ENCODE data around the genes ADCYAP1R1 and PPP1R17.

GRCh38 chr7:29463579-29464344 is 99.9 kb upstream of the PRR15 start:
- RRBS, result no CpG with 5 or more reads among the region's 4 CpGs

DNA sequence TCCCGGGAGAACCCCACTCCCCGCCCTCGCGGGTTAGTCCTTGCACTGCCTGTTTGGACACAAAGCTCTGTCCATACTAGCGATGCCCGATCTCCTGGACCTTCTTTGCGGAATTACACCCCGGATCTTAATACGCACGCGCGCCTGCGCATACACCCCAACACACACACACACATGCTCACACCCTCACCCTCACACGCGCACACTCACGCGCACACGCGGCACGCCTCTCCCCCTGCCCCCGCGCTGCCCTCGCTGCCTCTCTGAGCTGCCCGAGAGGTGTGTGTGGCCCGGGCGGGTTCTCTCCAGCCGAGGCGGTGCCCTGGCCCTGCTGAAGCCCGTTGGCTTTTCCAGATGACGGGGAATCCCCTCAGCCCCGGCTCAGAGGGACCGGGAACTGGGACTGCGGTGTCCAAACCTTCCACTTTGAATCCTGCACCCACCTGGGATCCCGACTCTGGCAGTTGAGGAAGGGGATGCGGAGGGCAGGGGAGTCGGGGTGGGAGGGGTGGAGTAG is 1.1 kb downstream of the MTURN start:
- RRBS, result 5% methylated on average over 9 of the region's 36 CpGs

GRCh38 chr7:30143782-30144181 is 9.0 kb downstream of the MTURN start:
- RRBS, result no CpG with 5 or more reads among the region's 1 CpG

DNA sequence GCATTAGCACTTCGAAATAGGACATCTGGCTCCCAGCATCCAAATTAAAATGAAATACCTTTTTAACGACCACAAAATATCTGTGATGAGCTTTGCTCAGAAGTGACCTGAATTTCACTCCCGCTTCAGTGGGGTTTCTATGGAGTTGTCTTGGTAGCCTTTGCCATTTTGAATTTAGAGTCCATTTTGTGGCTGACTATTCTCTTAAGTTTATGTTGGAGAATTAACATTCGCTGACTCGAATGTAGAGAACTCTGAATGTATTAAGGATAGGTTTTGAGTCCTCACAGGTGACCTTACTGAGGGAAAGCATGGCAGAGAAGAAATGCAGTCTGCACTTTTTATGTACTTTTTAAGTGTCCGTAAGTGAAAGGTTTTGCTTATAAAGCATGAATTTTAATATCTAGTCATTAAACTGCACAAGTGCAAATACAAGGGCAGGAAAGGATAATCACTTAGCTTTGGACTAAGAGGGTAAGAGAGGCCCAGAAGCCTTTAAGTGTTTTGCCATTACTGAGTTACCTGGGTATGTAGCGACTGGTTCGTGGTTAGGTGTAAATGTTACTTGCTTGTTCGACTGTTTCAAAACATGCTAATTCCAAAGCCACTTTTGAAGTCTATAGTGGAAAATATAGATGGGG is 23.0 kb downstream of the MTURN start:
- RRBS, result no CpG with 5 or more reads among the region's 9 CpGs

DNA sequence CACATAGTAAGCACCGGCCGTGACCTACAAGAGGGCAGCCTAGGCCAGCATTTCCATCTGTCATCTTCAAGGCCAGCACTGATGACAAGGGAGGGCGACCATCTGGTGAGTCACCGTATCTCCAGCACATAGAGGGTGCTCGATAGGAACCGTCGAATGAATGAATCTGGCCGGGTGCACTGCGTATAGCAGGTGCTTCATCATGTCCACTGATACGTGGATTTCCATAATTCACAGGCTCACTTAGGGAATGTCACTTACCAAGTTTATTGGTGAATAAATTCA is 8.4 kb downstream of the NOD1 start:
- RRBS, result no CpG with 5 or more reads among the region's 10 CpGs

GRCh38 chr7:30642031-30643216 is 39.8 kb downstream of the CRHR2 start:
- RRBS, result no CpG with 5 or more reads among the region's 42 CpGs

- RRBS, result 90% methylated on average over 2 of the region's 13 CpGs
Measured at GRCh38 chr7:30770142-30770758, 967 bp upstream of the MINDY4 start.

DNA sequence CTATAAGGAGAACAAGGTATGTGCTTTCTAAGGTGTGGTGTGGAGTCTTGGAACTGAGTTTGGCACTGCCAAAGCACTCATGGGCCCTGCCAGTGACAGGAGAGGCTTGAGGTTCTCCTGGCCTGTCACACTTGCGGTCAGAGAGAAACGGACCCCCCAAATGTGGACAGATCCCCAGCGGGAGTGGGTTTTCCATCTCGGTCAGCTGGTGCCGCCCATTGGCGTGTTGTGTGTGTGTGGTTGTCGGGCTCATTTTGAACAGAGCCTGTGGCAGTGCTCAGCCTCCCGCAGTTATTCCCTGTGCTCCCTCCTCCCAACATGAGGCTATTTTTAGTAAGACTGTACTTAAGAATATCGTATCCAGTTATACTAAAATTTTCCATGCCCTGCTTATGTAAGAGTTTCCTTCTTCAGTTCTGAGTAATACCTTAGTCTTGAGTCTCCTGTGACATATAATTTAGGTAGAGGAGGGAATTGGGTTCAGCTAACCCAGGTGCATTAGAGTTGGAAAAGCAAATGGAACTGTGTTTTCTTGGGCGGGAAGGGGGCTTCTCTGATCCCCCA is 7.4 kb downstream of the MINDY4 start:
- RRBS, result no CpG with 5 or more reads among the region's 10 CpGs

DNA sequence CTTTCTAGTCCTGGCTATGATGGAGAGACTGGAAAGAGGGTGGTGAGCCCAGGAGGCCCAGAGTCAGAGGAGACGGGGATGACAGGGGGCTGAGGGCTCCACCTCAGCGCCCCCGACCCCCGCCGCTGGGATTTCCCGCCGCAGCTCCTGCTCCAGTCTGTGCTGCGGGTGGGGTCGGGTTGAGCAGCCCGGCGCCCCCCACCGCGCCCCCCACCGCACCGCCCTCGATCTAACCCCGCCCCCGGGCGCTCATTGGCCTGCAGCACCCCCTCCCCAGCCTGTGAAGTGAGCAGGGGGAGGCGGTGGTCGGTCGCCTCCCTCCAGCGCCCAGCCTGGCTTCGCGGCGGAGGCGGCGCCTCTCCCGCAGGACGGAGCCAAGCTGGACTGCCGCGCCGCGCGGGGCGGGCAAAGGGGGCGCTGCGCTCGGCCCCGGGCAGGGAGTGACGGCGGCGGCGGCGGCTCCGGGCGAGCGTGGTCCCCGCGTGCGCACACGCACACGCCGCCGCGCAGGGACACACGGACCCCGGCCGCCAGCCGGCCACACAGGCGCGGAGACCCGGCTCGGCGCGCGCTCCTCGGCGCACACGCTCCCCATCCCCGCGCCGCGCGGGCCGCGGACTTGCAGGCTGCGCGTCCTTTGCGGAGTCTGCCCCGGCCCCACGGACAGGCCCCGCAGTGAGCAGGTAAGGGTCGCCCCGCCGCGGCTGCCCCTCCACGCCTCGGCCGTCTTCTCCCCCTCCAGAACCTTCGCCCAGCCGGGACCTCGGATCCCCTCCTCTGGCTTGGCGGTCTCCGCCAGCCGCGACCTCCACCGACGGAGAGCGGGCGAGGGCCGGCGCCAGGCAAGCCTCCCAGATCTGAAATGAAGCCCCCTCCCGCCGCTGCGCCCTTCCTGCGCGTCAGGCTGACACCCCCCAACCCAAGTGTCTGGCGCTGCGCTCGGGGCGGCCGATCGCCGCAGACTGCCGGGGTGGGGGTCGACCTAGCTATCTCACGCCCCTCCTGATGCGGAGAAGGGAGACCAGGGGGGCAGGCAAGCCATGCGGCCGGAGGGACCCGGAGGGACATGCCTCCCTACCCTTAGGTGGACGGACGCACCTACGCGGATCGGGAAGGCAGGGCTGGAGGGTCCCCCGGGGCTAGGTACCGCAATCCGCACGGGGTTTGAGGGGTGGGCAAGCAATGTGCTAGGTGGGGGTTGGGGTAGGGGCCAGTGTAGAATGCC is at the start of gene ADCYAP1R1:
TSS of gene ADCYAP1R1 (plus strand) at position 313 of the 1,225 bp plus-strand sequence.
- RRBS, result 29% methylated on average over 66 of the region's 131 CpGs

DNA sequence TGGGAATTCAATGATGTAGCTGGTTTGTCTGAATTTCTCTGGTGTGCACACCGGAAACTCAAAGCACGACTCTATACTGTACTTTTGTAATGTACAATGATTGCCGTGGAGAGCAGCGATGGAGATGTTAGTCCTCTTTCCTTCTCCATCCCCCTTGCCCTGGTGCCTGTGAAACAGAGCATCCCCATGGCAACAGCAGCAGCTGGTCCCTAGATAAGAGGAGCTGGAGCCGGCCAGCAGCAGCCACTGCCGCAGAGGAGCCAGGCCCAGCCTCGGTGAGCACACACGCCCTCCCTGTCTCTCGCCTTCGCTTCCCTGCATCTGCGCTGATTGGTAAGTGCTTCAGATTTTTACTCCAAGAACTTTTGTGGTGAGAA is at the start of gene PPP1R17:
TSS of gene PPP1R17 (plus strand) at position 242 of the 377 bp plus-strand sequence.
- RRBS, result no CpG with 5 or more reads among the region's 11 CpGs

DNA sequence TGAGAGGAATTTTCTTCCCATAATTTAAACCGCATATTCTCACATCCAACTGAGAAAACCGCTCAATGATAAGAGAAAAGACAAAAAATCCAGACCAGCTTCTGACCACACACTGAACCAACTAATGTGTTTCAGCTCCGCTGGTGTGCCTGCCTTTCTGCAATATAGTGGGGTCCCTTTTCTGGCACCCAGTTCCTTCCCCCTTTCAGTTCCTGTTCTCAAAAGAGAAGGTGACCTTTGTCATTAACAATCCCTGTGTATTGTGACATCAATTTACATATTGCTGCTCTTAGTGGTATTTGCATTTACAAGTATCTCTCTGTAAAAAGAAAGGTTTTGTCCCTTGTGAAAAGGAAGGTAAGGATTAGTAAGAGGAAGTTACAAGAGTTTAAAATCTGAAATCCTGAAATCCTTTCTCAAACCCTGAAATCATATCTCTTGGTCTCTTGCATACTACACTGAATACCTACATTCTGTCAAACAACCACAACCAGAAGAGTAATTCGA is 1.4 kb downstream of the PPP1R17 start:
- RRBS, result no CpG with 5 or more reads among the region's 4 CpGs

DNA sequence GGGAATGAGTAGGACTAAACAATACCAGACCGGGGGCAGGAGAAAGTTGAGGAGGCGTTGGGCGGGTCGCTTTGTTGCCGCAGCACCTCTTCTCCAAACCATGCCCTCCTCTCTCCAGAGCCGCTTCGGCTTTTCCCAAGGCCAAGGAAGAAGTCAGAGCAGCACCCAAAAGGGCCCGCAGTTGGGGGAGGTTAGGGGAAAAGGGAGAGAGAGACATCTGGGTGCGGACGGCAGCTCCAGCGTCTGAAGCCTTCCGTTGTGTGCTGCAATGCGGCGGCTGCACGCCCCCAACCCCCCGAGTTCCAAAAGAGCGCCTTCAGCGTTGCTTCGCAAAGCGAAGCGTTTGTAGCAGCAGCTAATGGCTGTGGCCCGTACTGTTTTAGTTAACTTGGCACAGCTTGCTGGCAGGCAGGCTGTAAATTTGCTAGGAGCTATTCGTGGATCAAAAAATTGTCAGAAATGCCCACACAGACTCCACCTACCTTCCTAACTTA is 949 bp upstream of the KBTBD2 start:
- RRBS, result no CpG with 5 or more reads among the region's 23 CpGs

GRCh38 chr7:32992545-32992942 is 35.3 kb downstream of the FKBP9 start:
- RRBS, result no CpG with 5 or more reads among the region's 8 CpGs

DNA sequence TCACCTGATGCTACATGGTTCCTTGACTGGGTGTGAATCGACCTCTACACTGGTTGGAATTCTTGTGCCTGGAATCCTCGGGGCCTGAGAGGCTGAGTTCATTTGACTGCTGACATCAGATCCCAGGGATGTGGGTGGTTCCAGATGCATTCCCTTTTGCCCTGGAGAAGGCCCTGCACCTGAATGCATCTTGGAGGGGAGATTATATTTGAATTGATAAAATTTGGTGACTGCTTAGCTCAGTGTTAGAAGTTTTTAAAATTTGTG is 35.6 kb downstream of the FKBP9 start:
- RRBS, result no CpG with 5 or more reads among the region's 2 CpGs

GRCh38 chr7:33062041-33062244 is 633 bp downstream of the NT5C3A start:
- RRBS, result no CpG with 5 or more reads among the region's 8 CpGs

- RRBS, result no CpG with 5 or more reads among the region's 2 CpGs
Measured at GRCh38 chr7:33070159-33070484, 7.5 kb upstream of the NT5C3A start.

- RRBS, result no CpG with 5 or more reads among the region's 3 CpGs
Measured at GRCh38 chr7:33193496-33193932, 64.2 kb downstream of the BBS9 start.

DNA sequence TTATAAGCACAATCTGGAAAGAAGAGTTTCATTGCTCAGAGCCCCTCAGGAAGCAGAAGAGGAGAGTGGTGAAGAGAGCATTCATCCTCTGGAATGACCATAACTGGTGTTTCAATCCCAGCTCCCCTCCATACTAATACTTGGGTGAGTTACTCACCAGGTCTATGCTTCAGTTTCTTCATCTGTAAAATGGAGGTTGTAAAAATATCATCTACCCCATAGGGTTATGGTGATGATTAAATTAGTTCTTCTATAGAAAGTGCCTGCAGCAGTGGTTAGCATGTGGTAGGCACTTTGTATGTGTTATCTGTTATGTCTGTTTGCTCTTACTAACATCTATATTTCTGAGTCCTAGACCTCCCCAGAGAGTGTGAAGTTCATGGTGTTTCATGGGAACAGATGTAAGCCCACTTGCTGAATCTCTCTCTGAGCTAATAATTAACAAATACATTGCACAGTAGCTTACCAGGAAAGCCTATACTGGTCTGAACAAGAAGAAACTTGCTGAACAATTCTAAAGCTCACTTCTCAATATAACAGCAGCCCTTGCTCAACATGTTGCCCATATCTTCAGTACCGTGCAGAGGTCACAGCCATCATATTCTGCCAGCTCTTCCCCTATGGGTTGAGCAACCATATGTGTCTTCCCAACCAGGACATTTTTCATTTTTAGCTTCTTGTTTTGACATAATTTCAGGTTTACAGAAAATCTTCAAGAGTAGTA is 100.1 kb downstream of the NPSR1 start:
- RRBS, result no CpG with 5 or more reads among the region's 1 CpG

Data from HTR-8/SVneo (cell line).